SUDHL5 (cell line): ENCODE measurements around a stretch of chr6.

- PRO-cap: no peak
Measured at GRCh38 chr6:11217981-11218601, 14.4 kb downstream of the NEDD9 start.

GRCh38 chr6:11231356-11232010, 985 bp downstream of the NEDD9 start:
- PRO-cap: no peak

- PRO-cap: unidirectional peak, plus-strand start at chr6:11233052
Measured at GRCh38 chr6:11232945-11233631, 620 bp upstream of the NEDD9 start.

DNA sequence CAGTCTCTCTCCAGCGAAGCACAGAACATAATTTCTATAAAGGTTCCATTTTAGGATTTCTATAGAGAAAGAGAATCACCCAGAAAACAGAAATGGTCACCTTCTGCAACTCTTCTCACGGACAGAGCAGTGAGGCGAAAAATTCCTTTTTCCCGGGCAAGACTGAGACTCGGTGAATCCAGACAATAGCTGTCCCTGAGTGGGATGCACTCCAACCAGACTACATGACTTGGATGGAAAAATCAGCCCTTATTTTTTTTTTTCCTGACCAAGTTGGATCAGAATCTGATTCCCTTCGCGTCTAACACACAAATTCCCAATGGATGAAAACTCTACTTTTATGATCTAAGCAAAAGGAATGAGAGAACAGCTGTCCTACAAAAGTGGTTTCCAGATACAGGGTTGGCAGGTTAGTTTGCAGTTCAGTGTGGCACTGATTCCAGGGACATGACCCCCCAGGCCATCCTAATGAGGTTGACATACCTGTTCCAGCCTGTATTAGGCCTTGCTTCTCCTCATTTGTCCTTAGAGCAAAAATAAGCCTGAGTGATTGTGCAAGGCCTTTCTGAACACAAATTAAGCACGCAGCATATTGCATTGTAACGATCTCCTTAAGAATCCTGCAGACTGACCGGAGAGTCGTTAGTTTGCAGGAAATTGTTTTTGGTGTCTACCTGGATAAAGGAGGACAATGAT, 1.3 kb upstream of the NEDD9 start:
- PRO-cap: no peak

GRCh38 chr6:11272699-11273454, 40.4 kb upstream of the NEDD9 start:
- PRO-cap: no peak

DNA sequence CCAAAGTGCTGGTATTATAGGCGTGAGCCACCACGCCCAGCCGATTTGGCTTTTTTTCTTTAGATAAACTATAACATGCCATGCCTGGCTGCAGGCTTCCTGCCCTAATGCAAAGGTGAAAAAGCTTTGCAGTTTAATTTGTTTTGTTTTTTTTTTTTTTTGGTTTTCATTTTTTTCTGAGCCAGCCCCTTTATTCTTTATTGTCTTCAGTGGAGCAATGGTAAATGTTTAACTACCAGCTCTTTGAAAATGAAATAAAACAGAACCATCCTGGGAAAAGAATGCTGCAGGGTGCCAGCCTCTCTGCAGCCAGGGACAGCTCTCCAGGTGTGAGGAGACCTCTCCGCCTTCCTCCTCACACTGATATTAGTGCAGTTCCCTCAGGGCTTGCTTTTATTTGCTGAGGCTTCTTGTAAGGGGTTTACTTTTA, 64.5 kb upstream of the NEDD9 start:
- PRO-cap: no peak

GRCh38 chr6:11317940-11318893, 85.7 kb upstream of the NEDD9 start:
- PRO-cap: no peak

- PRO-cap: no peak
Measured at GRCh38 chr6:11324130-11324797, 91.8 kb upstream of the NEDD9 start.

- PRO-cap: no peak
Measured at GRCh38 chr6:11414572-11415094, 122.9 kb upstream of the TMEM170B start.

DNA sequence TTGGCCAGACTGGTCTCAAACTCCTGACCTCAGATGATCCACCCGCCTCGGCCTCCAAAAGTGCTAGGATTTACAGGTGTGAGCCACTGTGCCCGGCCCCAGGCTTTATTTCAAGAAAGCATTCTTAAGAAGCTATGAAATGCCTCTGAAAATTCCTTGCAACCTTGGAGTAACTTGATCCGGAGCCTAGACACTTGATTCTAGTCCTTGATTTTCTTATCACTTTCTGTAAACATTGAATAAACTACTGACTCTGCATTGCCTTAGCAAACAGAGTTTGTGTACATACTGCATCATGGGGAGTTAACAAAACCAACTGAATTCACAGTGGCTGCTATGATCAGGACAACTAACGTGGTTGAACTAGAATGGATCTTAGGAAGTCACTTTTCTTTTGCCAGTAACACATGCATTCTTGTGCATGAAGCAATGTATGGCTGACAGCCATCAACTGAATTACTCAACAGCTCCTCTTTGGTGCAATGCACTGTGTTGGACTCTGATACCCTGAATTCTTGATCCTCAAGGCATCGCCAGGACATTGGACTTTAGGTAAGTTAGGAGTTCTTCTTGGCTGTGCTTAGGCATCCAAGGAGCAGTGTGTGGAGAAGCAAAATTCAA, 102.8 kb upstream of the TMEM170B start:
- PRO-cap: no peak

- PRO-cap: no peak
Measured at GRCh38 chr6:11552390-11552859, 14.9 kb downstream of the TMEM170B start.

DNA sequence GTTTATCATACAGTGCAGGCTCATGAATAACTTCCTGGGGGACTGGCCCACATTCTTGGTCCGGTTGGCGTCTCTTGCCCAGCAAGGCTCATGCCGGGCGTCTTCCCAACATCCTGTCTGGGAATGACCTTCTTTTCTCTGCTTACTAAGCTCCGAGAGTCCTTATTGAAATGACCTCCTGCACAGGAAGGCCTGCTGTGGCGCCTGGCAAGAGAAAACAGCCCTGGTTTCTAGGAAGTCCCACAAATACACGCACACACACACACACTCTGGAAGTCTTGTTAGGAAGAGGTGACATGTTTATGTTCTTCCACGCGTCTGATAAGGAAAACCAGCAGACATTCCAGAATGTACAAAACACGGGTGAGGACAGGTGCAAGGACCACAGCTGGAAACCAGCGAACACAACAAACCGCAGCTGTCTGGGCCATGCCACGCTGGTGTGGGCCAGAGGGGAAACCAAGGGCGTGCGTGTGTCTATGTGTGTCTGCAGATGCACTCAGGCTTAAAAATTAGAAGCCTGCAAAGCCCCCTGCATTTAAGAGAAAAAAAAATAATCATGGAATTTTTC, 72.1 kb downstream of the TMEM170B start:
- PRO-cap: no peak

DNA sequence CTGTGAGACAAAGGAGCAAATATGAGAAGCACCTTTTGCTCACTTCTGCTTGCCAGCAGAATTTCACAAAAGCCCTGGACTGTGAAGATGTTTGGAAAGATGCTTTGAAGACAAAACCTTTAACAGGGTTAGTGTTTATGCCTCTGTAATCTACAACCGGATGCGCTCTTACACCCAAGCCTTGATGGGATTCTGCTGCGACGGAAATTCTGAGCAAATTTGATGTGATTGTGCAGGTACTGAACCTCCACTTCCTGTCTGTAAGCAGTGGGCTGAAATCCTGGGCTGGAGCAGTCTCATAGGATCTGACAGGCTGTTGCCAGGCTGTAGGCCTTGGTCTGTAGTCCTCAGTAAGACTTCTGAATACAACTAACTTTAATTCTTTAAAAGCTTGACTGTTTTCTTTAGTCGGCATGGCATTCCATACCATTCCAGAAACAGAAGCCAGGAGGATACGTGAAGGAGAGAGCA, 68.4 kb downstream of the ADTRP start:
- PRO-cap: no peak

DNA sequence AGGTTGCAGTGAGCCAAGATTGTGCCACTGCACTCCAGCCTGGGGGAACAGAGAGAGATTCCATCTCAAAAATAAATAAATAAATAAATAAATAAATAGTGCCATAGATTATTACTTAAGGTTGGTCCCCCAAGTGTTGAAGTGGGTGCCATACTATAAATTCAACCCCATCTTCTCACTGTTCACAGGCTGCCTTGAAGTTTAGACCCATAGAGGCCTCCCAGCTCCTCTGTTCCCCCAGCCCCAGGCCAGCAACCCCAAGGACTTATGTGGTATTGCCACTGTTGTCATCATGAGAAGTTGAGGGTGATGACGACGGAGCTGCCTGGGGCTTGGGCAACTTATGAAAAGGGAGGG, 4.4 kb downstream of the ADTRP start:
- PRO-cap: no peak

GRCh38 chr6:11794958-11795371, 16.4 kb upstream of the ADTRP start:
- PRO-cap: no peak

- PRO-cap: no peak
Measured at GRCh38 chr6:11833764-11834179, 55.2 kb upstream of the ADTRP start.

GRCh38 chr6:12008250-12008957, 3.7 kb upstream of the HIVEP1 start:
- PRO-cap: bidirectional peak, plus-strand start at chr6:12008660, minus-strand start at chr6:12008611

- PRO-cap: no peak
Measured at GRCh38 chr6:12107410-12108064, 95.4 kb downstream of the HIVEP1 start.

DNA sequence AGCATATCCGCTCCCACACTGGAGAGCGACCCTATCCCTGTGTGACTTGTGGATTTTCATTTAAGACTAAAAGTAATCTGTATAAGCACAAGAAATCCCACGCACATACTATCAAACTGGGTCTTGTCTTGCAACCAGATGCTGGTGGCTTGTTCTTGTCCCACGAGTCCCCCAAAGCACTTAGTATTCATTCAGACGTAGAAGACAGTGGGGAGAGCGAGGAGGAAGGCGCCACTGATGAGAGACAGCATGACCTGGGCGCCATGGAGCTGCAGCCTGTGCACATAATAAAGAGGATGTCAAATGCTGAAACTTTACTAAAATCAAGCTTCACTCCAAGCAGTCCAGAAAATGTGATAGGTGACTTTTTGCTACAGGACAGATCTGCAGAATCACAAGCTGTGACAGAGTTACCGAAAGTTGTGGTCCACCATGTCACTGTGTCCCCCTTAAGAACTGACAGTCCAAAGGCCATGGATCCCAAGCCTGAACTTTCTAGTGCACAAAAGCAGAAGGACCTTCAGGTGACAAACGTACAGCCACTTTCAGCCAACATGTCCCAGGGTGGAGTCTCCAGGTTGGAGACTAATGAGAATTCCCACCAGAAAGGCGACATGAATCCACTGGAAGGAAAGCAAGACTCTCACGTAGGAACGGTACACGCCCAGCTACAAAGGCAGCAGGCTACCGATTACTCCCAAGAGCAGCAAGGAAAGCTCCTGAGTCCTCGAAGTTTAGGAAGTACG, 109.1 kb downstream of the HIVEP1 start:
- PRO-cap: no peak

GRCh38 chr6:12130571-12131171, 118.6 kb downstream of the HIVEP1 start:
- PRO-cap: no peak